Placental epithelial cell (primary cell): ENCODE measurements around a stretch of chr12.

DNA sequence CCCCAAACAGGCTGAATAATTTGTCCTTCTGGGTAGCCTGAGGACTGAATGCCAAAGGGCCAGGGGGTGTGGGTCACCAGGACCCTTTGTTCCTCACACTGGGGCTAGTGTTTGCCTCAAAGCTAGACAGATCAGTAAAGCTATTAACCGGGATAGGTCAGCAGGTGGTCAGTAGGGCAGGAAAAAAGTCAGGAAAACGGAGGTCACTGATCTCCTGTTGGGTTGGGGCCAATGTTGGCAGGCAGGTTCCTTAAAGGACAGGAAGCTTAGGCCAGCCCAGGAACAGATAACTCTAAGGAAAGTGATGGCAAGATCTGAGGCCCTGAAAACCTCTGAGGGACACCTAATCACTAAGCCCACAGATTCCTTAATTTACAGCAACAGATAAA lies 22.8 kb upstream of the TMPO start:
- CAGE, long polyA plus RNA: no peak

DNA sequence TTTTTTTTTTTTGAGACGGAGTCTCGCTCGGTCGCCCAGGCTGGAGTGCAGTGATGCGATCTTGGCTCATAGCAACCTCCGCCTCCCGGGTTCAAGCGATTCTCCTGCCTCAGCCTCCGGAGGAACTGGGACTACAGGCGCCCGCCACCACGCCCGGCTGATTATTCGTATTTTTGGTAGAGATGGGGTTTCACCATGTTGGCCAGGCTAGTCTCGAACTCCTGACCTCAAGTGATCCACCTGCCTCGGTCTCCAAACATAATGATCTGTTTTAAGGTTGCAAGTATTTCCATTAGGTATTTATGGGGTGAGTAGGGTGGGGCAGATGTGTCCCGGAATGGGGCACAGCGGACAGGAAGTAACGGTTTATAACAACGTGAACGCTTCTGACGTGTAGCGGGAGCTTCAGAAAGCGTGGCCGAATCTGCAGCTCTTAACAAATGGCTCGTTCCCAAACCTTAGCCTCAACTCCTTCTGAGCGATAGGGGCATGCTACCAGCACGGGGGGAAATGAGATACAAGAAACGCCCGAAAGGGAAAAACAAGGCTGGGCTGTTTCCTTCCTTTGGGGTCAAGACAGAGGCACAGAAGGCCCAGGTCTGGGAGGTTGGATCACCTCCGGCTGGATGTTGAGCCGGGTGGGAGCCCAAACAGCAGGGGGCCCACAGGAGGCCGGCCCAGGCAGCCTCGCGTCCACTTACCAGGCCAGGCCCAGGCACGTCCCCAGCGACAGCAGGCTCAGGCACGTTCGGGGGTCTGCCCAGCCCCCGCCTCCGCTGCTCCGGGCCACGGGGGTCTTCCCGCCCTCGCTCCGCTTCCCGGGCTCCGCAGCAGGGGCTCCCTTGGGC lies 542 bp downstream of the IKBIP start:
- CAGE, long polyA plus RNA: no peak

DNA sequence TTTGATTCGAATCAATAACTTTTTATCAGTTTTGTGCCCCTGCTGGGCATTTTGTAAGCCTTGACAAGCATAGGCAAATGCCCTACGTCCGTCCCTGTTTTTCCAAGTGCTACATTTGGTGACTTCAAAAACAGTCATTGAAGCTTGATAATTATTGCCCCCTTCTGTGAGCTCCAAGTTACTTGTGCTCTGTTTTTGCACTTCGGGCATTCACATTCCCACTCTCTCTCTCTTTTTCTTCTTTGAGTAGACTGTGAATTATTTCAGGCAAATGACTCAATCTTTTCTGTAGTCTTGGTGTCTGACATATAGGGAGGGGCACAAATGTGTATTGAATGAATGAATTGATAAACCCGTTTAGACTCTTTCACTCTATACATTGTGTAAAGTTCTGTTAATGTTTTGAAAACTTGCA lies 1.2 kb downstream of the APAF1 start:
- CAGE, long polyA plus RNA: no peak

GRCh38 chr12:99154450-99155072 lies 493.0 kb upstream of the GARIN6 start:
- CAGE, long polyA plus RNA: no peak

DNA sequence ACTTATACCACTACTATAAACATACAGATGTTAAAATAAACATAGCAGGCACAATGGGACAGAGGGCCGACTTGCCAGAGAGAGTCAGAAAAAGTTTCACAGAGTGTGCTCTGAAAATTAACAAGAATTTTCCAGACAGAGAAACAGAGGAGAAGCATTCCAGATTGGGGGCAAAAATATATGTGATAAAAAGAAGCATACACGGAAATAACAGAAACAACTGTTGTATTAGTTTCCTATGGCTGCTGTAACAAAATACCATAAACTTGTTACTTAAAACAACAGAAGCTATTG lies 49.0 kb upstream of the GARIN6 start:
- CAGE, long polyA plus RNA: no peak

DNA sequence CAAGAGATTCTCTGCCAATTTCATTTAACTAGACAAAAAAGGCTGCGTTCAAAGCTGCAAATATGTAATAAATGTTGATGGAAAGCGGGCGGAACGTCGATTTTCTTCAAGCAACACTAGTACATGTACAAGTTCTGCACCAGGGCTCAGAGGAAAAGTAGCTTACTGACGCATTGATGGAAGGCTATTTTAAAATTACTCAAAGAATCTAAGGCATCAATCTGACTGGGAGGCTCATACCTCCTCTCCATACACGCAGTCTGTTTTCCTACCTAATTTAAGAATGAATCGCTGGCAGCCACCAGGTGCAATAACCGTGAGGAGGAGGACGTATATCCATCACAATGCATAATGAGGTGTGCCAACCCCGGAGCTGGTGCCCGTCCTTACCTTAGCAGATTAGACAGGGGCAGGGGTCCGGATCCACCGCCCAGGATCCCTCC lies 1.0 kb downstream of the ANKS1B start:
- CAGE, long polyA plus RNA: no peak

- CAGE, long polyA plus RNA: no peak
These were observed 10.7 kb downstream of the NR1H4 start for GRCh38 chr12:100484214-100484945.

- CAGE, long polyA plus RNA: no peak
These were observed 17.7 kb upstream of the GAS2L3 start for GRCh38 chr12:100555730-100556248.

- CAGE, long polyA plus RNA: no peak
These were observed 5.2 kb downstream of the MYBPC1 start for GRCh38 chr12:101599791-101600465.

DNA sequence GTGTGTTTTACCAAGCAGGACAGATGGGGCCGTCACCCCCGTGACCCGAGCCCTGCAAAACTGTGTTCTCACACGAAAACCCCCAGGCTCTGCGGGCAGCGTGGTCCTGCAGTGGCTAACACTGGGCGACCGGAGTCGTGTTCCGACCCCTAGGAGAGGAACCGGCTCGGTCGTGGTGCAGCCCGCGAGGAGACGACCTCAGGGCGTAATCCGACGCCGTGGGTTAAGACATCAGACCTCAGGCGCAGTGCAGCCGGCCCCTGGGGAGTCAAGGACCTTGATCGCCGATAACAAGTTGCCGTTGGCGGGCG lies 248 bp upstream of the CHPT1 start:
- CAGE, long polyA plus RNA: no peak

GRCh38 chr12:101715501-101716142 lies 18.2 kb downstream of the CHPT1 start:
- CAGE, long polyA plus RNA: no peak

DNA sequence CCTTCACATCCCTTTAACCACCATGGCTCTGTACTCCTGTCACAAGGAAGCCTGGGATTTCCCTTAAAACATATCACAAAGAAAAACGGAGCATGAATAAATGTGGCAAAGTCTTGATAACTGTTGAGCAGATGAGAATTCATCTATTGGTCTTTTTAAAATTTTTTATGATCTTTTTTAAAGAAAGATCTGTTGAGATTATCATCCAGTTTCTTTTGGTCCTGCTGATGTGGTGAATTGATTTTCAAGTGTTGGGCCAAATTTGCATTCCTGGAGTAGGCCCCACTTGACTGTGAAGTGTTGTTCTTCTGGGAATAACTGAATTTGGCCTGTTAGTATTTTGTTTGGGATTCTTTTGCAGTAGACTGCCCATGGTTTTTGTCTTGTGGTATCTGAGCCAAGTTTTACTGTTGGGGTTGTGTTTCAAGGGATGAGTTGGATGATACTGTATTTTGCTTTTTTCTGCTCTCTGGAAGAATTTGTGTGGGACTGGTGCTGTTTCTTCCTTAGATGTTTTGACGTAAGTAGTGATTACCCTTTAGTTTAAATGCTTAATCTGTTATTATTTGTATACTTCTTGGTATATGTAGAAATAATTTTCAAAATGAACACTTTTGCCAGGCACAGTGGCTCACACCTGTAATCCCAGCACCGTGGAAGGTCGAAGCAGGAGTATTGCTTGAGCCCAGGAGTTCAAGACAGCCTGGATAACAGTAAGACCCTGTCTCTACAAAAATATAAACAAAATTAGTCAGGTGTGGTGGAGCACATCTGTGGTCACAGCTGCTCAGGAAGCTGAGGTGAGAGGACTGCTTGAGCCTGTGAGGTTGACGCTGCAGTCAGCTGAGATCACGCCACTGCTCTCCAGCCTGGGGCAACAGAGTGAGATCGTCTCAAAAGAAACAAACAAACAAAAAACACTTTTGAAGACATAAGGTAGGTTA lies 4.1 kb upstream of the SYCP3 start:
- CAGE, long polyA plus RNA: no peak

DNA sequence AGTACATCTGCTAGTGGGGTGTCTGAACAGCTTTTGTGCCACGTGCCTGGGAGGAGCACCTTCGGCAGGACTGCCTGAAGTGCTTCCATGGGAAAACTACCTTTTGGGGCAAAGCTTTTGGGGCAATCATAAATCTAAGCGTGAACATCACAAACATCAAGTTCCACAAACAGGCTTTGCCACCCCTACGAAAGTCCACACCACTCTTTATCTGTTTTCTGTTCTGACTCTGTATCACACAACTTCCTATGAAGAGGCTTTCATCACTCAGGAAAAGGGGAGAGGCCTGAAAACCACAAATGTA lies 32.6 kb upstream of the SYCP3 start:
- CAGE, long polyA plus RNA: no peak

DNA sequence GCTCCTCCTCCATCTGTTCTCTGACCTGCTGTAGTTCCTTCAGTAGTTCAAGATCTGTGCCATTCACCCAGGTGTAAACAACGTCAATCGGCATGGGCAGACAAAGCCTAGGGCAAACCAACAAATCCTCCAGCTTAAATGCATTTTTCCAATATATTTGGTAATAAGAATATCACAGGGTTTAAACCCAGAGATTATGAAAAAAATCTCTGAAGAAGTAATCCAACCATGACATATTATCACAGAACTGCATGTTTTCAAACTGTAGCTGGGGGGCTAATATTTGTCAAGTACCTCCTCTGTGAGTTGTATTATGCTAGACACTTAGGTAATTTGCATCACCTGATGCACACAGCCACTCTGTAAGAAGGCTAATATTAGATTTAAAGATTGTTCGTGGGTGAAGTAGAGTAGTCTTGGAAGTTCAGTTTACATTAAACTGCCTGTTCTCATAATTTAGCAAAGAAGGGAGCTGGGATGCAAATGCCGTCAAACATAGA lies 40.8 kb downstream of the GNPTAB start:
- CAGE, long polyA plus RNA: no peak

- CAGE, long polyA plus RNA: no peak
These were observed 17.3 kb downstream of the DRAM1 start for GRCh38 chr12:101894591-101895114.

DNA sequence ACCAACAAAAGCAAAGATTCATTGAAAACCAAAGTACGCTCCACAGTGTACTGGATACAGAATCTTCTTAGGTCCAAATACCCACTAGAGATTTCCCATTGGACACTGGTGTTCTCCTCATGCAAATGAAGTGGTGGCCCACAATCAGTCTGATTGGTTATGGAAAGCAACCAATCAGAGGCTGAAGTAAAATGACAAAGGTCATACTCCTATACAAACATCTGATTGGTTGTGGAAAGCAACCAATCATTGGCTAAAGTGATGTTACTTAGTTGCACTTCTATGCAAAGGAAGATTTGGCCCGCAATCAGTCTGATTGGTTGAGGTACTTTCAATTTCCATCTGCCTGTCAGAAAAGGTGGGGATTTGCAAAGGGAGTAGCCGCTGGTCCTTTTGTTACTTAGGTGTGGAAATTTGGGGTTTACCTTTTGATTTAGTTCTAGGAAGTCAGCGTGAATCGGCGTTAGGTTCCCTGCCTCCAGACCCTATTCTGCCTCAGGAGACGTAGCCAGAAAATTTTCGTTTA lies 1.3 kb upstream of the WASHC3 start:
- CAGE, long polyA plus RNA: no peak

- CAGE, long polyA plus RNA: no peak
These were observed 50.6 kb downstream of the IGF1 start for GRCh38 chr12:102429604-102430313.

DNA sequence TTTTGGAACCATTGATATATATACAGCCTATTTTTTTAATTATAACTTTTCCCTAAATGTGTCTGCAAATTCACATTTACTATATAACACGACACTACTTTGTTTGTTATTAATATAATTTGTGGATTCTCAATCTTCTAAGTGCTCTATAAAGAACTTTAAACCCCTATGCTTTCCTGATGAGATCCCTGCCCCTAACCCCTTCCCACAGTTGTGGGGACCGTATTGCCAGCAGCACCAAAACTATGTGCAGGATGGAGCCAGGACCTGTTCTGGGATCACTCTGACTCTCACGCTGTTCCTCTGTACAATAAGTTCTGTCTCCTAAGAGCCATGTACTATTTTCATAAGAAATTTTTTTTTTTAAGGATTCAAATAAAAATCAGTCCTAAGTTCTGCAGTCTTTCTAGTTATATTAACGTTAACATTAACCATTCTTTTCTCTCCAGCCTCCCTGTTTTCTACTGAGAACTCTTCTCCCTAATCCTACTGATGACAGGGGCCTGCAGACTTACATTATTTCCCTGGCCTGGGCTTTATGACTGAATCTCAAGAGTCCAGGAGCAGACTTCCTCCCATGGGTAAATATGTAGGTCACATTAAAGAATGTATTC lies 1.1 kb downstream of the PAH start:
- CAGE, long polyA plus RNA: no peak

GRCh38 chr12:102950265-102951558 lies 6.8 kb upstream of the ASCL1 start:
- CAGE, long polyA plus RNA: no peak

- CAGE, long polyA plus RNA: no peak
These were observed 215.3 kb downstream of the ASCL1 start for GRCh38 chr12:103172891-103173099.